Frontal cortex (tissue), 2 donors: ENCODE results near the gene ZNF367.

- RAMPAGE, long total RNA = no peak
Observed at GRCh38 chr9:94992453-94993099, 266.1 kb downstream of the AOPEP start.

DNA sequence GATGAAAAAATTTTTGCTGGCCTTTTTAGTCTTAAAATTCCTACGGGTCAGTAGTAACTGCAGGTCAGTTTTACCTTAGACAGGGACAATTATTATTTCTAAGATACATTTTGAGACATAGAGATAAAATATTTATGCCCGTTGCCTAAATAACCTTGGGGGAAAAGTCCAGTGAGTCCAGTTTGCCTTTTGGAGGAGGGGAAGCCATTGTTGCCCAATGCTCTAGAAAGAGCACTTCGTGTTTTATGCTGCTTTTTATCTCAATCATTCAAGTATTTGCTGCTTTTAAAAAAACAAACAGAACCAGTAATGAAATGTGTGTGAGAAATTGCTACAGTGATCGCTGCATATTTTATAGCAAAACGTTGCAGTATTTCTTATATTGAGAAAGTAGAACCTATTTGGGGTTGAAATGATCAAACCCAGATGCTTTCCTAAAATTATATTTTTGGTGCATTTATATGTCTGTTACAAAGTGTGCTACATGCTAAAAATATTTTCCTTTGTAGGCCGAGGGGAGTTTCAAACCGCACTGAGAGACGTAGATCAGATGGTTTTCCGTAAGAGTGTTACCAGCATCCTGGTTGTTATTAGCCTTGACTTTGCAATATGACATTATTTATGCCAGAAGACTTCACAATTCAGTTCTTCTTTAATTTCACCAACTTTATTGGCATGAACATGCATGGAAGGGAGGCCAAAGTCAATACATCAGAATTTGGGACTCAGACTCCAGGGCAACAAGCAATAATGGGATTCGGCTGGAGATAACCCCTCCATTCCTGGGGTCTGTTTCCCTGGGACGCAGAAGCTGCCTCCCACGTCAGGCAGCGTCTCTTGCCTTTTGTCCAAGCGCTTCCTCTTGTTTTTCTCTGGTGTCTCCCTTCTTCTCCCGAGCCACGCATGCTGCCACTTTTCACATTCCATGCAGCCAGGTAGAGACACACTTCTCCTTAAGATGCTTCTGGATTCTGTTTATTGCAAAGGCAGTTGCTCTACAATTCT lies 266.9 kb downstream of the AOPEP start:
- RAMPAGE, long total RNA = no peak

DNA sequence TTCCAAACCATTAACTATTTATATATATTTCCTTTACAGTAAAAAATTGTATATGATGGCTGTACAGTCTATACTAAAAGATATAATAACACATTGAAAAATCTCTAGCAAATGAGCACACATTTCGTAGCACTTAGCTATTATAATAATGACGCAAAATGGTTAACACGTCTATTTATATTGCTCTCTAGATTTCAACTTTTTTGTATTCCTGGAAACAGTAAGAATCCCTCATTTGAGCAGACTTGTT lies 277.1 kb downstream of the AOPEP start:
- RAMPAGE, long total RNA = no peak

GRCh38 chr9:95055131-95055651 lies 262.3 kb downstream of the FANCC start:
- RAMPAGE, long total RNA = no peak

GRCh38 chr9:95068981-95069464 lies 248.5 kb downstream of the FANCC start:
- RAMPAGE, long total RNA = no peak

GRCh38 chr9:95103381-95103814 lies 214.1 kb downstream of the FANCC start:
- RAMPAGE, long total RNA = no peak

GRCh38 chr9:95131166-95132028 lies 186.1 kb downstream of the FANCC start:
- RAMPAGE, long total RNA = no peak

DNA sequence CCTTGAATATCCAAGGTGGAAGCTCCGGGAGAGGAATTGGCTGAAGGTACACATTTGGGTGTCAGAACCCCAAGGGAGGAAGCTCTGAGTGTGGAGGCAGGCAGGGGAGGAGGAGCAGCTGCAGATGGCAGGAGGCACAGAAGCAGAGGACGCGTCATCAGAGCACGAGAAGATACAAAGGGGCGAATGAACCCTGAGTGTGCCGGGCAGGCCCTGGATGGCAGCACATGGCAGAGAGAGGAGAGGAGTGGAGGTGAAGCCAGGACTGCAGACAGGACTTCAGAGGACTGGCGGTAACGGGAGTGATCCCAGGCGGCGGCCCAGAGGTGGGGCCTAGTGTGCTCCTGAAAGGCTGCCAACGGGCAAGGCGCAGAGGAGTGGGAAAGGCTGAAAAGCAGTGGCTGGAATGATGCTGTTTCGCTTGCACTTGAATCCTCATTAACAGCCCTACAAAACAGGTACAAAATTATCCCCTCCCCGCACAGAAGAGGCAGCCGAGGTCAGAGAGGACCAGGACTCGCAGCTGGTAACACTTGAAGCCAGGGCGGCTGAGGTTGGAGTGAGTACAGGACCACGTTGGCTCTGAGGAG lies 179.7 kb downstream of the FANCC start:
- RAMPAGE, long total RNA = no peak

DNA sequence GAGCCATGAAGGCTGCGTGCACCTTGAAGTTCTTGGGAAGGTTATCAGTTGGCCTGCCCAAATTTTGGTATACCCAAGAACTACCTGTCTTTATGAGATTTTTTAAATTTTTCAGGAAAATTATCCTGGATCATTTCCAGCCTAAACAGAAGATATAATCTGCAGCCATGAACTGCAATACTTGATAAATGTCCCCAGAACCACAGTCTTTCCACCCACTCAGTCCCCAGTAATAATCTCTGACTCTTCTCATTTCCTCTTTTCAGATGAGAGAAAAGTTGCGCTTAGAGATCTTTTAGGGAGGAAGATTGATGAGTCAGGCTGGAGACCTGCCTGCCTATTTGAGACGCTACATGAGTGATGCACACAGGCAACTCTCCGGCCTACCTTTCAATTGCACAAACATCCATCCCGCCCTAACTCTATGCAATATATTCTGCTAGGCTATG lies 159.8 kb downstream of the FANCC start:
- RAMPAGE, long total RNA = no peak

- RAMPAGE, long total RNA = no peak
Observed at GRCh38 chr9:95754929-95755505, 120.5 kb upstream of the ERCC6L2 start.

- RAMPAGE, long total RNA = no peak
Observed at GRCh38 chr9:95815253-95815699, 60.2 kb upstream of the ERCC6L2 start.

DNA sequence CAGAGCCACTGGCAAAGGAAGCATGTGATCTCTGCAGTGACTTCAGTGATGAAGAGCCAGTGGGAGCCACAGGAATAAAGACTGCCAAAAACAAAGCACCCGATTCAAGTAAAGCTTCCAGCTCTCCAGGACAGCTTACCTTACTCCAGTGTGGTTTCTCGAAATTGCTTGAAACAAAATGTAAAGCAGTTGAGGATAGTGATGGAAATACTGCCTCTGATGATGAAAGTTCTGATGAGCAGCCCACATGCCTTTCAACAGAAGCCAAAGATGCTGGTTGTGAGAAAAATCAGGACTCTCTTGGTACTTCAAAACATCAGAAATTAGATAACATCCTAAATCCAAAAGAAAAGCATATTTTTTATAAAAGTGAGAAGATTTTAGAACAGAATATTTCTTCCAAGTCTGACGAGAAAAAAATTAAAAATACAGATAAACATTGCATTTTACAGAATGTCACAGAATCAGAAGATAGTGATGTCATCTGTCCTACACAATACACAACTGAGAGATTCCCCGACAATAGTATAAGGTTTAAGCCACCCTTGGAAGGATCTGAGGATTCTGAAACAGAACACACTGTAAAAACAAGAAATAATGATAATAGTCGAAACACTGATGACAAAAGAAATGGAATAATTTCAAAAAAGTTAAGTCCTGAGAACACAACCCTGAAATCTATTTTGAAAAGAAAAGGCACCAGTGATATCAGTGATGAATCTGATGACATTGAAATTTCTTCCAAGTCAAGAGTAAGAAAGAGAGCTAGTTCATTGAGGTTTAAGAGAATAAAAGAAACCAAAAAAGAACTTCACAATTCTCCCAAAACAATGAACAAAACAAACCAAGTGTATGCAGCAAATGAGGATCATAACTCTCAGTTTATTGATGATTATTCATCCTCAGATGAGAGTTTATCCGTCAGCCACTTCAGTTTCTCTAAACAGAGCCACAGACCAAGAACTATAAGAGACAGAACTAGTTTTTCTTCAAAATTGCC lies 96.8 kb downstream of the ERCC6L2 start:
- RAMPAGE, long total RNA = no peak

GRCh38 chr9:96020598-96021063 lies 145.1 kb downstream of the ERCC6L2 start:
- RAMPAGE, long total RNA = no peak

DNA sequence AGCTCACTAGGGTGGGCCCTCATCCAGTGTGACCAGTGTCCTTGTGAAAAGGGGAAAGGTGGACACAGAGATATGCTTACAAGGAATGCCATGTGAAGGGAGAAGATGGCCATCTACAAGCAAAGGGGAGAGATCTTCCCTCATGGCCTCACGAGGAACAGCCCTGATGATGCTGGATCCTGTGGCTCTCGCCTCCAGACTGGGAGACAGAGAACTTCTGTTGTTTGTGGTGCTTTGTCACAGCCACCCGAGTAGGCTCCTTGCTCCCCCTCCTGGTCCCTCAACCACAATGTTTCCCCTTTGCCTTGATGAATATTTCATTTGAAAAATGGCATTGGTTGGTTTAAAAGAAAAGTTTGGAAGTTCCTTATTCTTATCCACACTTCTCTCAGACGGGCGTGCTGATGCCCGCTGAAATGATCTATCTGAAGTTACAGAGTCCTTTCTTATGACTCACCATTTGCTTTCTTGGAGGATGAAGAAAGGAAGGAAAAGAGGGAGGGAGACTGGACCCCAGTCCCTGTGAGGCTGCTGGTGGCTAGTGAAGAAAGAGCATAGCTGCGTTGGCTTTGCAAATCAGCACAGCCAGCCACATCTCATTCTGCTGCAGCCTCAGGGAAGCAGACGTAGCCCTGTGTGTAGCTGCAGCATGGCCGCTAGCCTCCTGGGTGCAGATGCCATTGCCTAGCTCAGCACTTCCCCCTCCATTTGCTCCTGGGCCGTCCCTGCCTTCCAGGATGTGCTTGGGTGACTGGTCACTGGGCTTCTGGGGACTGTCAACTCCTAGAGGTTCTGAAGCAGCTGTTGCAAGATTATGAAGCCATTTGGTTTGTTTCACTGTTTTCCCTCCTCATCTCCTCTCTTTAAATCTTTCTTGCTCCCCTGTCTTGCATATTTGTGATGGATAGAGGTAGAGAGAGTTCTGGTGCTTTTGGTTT lies 185.9 kb downstream of the ERCC6L2 start:
- RAMPAGE, long total RNA = no peak

- RAMPAGE, long total RNA = no peak
Observed at GRCh38 chr9:96418029-96418796, at the start of gene ZNF367. ZNF367 (minus strand) TSS chr9:96418370.

DNA sequence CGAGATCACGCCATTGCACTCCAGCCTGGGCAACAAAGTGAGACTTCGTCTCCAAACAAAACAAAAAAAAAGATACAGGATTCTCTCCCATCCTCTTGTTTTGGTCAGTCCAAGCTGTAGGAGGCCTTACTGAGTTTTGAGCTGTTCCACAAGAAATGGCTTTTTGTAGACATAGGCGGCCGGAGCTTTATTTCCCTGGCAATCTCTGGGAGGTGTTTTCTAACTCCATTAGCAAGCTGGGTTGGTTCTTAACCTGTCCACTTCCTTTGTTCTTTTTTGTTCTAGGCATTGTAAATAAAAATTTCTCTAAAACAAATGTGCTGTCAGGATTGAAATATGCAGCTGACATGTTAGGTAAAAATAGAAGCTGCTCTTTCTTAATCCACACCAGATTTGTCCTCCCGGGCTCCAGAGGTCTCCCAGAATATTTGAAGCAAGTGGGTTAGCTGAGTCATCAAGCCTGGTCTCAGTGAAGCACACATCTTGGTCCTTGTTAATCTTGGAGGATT lies 36.2 kb downstream of the HABP4 start:
- RAMPAGE, long total RNA = no peak

DNA sequence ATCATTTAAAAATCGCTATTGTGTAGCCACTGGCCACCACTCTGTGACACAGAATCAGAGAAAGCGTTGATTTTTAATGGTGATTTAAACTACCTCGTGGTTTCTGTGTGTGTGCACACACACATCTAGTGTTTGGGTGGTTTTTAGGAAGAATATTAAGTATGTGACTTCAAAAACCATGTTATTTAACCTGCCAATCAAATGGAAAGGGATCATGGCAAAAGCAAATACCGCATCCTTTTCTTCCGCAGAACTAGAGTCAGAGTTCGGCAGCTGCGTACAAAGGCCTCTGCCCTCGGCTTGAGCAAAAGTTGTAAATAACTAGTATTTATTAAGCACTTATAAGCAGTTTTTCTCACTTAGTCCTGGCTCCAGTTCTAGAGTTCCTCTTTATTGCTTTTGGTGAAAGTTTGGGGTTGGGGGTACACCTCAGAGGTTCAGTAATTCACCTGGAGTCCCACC lies 40.6 kb downstream of the HABP4 start:
- RAMPAGE, long total RNA = no peak

DNA sequence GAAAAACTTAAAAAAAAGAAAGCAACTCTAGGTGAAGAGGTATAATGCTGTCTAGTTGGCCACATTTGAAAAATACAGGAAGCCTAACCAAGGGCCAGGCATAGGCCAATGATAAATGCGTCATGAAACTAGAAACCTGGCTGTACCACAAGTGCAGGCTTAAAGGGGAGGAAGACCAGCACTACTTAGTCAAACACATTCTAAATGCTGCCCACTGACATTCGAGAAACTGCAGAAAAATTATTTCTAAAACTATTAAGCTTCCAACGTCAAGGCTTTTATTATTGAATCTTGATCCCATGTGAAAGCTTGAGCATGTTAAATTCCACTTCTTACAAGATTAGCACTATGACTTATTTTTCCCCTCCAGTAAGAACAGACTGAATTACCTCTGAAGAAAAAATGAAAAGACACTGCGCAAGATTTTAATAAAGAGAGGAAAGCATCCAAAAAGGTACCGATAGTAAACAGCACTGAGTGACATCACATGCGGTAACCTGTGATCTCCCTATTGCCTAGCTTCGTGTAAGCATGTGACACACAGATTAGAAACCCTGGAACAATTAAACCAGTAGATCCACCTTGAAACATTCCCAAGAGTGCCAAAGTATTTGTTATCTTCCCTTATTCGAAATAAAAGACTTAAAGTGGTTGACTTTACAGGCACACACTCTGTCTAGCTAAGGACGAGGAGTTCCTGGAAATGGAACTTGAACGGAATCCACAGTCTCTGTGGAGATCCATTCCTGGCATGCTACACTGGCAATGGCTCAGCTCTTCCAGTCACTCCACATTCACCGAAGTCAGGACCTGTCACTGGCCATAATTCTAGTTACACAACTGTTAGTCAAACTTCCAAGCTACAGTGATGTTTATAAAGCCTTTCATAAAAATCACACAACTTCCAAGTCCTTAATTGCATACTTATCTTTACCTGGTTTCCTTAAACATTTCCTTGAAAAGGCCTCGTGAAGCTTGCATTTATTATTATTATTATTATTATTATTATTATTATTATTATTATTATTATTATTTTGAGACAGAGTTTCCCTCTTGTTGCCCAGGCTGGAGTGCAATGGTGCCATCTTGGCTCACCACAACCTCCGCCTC lies 15.9 kb downstream of the CDC14B start:
- RAMPAGE, long total RNA = no peak

DNA sequence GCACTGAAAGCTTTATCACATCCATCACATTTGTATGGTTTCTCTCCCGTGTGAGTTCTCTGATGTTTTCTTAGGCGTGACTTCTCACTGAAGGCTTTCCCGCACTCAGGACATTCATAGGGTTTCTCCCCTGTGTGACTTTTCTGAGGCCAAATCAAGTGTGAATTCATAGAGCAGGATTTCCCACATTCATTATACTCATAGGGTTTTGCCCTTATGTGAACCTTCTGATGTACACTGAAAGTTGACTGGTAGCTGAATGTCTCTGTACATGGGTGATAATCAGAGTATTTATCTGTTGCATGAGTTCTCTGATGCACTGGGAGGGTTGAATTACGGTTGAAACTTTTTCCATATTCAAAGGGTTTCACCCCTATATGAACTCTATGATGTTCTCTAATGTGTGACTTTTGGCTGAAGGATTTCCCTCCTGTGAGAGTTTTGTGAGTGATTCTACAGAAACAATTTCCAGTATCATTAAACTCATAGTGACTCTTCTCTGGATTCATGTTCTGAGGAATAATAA lies 35.5 kb downstream of the ZNF782 start:
- RAMPAGE, long total RNA = no peak

- RAMPAGE, long total RNA = no peak
Observed at GRCh38 chr9:96853326-96854086, 808 bp downstream of the ZNF782 start.